ENCODE measurements around a stretch of chr3.

DNA sequence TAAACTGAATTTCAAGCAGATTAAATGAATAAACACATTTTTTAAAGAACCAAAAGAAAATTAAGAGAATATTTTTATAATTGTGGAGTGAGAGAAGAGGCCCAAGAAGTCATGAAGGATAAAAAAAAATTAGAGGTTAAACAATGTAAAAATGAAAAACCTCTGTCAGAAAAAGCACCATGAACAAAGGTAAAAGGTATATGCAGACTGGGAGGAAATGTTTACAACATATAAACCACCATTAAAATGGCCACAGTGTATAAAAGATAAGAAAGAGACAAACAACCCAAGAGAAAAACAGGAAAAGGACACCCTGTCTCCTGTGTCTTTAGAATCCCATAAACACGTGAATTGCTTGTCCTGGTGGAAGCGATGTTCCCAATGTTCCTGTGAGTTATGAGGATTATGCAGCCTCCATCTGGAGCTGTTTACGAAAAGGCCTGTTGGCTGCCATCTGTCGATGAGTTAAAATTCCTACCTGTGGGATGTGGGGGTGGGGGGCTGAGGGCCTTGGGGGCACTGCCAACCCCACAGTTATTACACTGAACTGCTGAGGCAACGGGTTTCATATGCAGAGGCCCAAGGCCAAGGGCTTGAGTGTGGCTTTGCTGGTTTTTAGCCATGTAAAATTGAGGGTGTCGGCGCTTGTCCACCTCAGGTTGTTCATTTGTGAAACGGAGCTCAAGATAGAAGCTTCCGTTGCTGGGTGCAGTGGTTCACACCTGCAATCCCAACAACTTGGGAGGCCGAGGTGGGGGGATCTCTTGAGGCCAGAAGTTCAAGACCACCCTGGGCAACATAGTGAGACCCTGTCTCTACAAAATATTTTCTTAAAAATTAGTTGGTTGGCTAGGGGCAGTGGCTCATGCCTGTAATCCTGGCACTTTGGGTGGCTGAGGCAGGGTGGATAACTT is 13.6 kb downstream of the NISCH start:
- PRO-cap, 7 experiments: no peak in any of the 7 experiments
- RAMPAGE, long total RNA, 2 experiments: no peak in any of the 2 experiments

GRCh38 chr3:52472215-52472548 is 16.8 kb downstream of the NISCH start:
- PRO-cap, 7 experiments: no peak in any of the 7 experiments
- RAMPAGE, long total RNA, 2 experiments: no peak in any of the 2 experiments

- PRO-cap, 7 experiments: no peak in any of the 7 experiments
- RAMPAGE, long total RNA, 2 experiments: no peak in any of the 2 experiments
Observed at GRCh38 chr3:52473672-52474192, 18.3 kb downstream of the NISCH start.

- PRO-cap, 7 experiments: no peak in any of the 7 experiments
- RAMPAGE, long total RNA, 2 experiments: no peak in any of the 2 experiments
Observed at GRCh38 chr3:52477860-52478880, 17.0 kb upstream of the STAB1 start.

DNA sequence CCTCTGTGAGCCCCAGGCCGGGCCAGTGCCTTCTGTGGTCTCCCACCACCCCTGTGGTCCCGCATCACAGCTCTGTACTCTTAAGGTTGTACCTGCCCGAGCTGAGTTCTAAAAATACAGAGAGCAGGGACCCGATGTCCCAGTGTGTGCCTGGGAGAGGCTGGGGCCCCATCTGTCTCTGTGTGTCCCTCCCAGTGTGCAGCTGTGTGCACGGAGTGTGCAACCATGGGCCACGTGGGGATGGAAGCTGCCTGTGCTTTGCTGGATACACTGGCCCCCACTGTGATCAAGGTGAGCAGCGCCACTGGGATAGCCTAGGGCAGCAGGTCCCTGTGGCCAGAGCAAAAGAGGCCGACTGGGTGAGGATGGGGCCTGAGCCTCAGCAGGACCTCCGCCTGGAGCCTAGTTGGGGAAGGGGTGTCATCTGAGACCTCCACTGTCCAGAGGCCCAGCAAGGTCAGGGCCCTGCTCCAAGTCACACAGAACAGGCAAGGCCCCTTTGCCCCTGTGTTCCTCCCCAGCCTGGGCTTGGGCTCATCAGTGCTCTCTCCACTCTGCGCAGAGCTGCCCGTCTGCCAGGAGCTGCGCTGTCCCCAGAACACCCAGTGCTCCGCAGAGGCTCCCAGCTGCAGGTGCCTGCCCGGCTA is 7.4 kb downstream of the STAB1 start:
- PRO-cap, 7 experiments: no peak in any of the 7 experiments
- RAMPAGE, long total RNA, 2 experiments: no peak in any of the 2 experiments

- PRO-cap, 7 experiments: no peak in any of the 7 experiments
- RAMPAGE, long total RNA, 2 experiments: no peak in any of the 2 experiments
Observed at GRCh38 chr3:52550417-52550870, 14.0 kb downstream of the UQCC5 start.

DNA sequence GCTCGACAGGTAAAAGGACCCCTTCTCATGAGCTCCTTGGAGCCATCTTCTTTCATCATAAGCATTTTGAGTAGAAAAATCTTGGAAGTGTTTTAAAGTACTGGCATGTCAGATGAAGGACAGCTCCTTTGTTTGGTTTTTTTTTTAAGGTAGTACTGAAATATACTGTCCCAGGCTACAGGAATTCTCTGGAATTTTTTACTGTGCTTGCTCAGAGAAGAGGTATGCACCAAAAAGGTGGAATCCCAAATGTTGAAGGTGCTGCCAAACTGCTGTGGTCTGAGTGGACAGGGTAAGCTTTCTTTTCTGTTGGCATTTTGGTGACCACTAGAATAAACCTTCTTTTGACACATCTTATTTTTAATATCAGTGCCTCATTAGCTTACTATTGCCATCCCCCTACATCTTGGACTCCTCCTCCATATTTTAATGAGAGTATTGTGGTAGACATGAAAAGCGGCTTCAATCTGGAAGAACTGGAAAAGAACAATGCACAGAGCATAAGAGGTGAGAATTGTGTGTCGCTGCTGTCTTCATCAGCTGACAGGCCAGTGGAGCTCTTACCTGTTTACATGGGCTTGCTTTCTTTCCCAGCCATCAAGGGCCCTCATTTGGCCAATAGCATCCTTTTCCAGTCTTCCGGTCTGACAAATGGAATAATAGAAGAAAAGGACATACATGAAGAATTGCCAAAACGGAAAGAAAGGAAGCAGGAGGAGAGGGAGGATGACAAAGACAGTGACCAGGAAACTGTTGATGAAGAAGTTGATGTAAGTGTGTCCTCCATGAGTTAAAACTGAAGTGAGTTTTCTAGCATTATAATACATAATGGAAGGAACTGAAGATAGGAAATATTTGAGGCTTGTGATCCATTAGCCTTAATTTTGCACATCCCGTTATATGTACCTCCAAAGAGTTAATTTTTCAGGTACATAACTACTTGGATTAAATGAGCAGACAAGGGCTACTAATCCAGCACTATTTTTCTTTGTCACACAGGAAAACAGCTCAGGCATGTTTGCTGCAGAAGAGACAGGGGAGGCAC is 7.5 kb downstream of the GNL3 start:
- PRO-cap, 7 experiments: no peak in any of the 7 experiments
- RAMPAGE, long total RNA, 2 experiments: no peak in any of the 2 experiments

- PRO-cap, 7 experiments: no peak in any of the 7 experiments
- RAMPAGE, long total RNA, 2 experiments: no peak in any of the 2 experiments
Observed at GRCh38 chr3:52810896-52811433, 16.4 kb downstream of the ITIH3 start.

DNA sequence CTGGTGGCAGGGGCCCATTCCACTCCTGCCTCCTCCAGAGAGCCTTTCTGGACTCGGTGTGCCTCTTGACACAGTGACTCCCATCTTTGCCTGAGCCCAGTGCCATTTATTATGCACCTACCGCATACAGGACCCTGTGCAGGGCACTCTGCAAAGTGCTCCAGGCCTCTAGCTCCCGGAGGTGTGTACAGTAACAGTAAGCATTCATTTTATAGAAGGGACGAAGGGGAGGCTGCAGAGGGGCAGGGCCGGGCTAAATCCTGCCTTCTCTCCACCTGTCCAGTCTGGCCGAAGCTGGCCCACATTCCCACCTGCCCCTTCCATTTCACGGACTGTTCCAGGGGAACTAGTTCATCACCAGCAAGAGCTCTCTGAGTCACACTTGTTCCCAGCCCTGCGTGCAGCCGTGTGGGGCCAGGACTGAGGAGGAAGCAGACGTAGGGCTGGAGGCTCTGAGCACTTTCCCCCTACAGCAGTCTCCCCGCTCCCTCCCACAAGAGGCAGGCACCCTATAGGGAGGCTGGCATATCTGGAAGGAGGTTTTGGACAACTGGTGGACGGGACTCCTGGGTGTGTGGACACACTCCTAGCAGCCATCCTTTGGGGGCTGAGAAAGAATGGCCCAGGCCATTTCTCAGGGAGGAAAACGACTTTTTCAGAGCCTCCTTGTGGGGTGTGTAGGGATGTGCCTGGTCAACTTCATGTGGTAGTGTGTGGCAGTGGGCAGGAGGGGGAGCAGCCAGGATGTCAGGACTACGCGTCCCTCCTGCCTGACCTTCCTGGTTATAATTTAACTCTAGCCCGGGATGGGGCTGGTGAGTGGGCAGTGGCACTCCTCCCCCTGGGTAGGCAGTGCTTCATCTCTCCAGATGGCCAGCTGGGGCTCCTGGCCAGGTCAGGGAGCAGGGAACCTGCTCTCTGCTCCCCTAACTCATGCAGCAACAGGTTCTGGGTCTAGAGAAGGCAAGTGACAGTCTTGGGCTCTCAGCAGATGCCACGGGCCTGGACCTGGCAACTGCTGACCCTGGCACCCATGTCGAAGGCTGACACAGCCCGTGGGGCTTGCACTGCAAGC is 2.9 kb downstream of the ITIH4 start:
- PRO-cap, 7 experiments: no peak in any of the 7 experiments
- RAMPAGE, long total RNA, 2 experiments: no peak in any of the 2 experiments

- PRO-cap, 7 experiments: no peak in any of the 7 experiments
- RAMPAGE, long total RNA, 2 experiments: no peak in any of the 2 experiments
Observed at GRCh38 chr3:52835383-52836477, 911 bp upstream of the MUSTN1 start.

DNA sequence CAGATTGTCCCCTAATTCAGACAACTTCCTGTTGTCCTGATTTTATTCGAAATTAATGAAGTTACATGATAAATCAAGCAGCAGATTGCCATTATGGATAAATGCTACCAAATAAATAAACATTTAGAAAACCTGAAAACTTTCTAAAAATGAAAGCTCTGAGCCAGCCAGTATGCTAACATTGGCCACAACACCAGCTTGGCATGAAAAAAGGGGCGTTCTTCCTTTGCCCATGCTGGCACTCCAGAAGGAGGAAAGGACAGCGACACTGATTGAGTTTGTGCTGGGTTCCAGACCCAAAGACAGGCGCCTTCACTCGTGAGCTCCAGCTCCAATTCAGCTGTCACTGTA is 5.1 kb downstream of the STIMATE start:
- PRO-cap, 7 experiments: no peak in any of the 7 experiments
- RAMPAGE, long total RNA, 2 experiments: no peak in any of the 2 experiments

GRCh38 chr3:53084185-53085153 is 38.6 kb upstream of the SFMBT1 start:
- PRO-cap, 7 experiments: no peak in any of the 7 experiments
- RAMPAGE, long total RNA, 2 experiments: no peak in any of the 2 experiments

- PRO-cap, 7 experiments: no peak in any of the 7 experiments
- RAMPAGE, long total RNA, 2 experiments: no peak in any of the 2 experiments
Observed at GRCh38 chr3:53102698-53103000, 27.6 kb downstream of the RFT1 start.

DNA sequence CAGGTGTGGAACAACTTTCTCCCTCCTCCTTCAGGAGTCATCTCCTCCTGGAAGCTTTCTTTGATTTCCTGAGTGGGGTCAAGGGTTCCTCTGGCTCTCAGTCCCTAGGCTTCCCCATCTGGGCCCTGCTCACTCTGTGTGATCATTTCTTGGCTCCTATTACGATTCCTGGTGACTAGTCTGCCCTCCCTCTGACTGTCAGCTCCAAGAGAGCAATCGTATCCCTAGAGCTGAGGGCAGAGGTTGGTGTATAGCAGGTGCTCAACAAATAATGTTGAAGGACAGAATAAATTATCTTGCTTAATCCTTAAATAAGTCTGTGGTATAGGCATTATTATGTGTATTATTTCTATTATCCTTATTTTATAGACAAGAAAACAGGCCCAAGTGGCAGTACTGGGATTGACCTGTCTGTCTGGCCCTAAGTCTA is 15.2 kb upstream of the PRKCD start:
- PRO-cap, 7 experiments: no peak in any of the 7 experiments
- RAMPAGE, long total RNA, 2 experiments: no peak in any of the 2 experiments

DNA sequence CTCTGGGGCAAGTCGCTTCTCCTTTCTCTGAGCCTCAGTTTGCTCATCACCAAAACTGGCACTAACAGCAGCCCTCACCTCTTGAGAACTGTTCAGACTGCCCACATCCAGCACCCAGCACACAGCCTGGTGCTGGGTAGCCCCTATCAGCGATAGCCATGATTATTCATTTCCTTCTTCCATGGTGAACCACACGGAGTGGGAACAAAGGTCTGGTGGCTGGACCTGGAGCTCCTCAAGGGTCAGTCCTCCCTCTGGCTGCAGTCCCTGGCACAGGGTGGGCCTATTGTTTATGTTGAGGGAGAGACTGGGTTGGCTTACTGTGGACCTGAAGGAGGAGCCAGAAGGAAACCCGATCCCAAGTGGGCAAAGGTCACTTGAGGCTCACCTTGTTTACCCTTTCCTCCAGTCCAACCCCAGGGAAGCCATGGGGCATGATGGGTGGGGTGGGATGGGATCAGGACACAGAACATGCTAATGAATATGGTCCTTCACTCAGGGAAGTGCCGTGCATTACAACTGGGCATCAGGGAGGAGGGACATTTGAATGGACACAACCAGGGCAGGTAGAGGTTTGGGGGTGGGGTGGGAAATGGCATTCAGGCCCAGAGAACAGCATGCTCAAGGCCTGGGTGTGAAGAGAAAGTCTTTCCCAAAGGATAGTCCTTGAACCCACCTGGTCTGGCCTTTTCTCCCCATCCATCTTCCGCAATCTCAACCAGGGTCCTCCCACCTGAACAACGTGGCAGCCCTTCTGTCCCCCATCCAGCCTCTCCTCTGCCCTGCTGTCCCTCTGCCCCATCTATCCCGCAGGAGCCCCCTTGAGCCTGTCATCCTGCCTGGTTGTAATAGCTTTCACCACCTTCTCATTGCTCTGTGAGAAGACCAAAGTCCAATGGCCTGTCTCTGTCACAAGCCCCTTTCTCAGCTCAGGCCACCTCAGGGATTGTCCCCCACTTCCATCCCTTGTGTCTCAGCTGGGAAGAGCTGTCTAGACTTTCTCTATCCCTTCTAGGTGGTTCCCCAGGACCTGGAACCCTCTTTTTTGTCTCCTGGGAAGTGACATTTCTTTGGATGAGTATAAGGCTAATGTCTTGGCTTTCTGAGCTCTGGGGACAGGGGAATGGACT is 1.3 kb upstream of the PRKCD start:
- PRO-cap, 7 experiments: no peak in any of the 7 experiments
- RAMPAGE, long total RNA, 2 experiments: no peak in any of the 2 experiments

DNA sequence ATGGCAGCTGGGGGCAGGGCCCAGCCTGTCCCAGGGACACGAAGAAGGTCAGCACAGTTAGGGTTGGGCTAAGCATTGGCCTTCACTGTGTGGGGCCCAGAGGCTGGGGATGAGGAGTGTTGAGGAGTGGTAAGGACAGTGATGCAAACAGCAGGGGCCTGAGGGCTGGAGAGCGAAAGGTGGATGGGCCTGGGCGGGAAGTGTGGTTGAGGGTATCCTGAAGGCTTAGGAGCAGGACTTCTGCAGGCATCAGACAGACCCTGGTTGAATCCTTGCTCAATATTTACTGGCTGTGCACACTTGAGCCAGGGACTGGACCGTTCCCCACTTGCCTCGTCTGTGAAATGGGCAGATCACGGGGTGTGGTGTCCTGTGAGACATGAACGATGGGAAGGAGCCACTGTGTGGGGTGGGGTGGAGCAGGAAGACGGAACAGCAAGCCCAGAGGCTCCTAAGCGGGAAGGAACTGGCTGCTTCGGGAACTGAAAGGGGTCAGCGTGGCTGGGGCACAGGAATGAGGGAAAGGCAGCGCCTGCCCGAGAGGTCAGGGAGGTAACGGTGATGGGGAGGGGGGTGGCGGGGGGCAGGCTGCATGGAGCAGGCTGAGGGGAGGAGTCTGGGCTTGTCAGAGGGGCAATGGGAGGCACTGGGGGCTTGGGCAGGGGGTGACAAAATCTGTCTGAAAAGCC is 7.4 kb downstream of the PRKCD start:
- PRO-cap, 7 experiments: no peak in any of the 7 experiments
- RAMPAGE, long total RNA, 2 experiments: no peak in any of the 2 experiments

GRCh38 chr3:53234964-53235427 is 20.8 kb downstream of the TKT start:
- PRO-cap, 7 experiments: no peak in any of the 7 experiments
- RAMPAGE, long total RNA, 2 experiments: no peak in any of the 2 experiments

DNA sequence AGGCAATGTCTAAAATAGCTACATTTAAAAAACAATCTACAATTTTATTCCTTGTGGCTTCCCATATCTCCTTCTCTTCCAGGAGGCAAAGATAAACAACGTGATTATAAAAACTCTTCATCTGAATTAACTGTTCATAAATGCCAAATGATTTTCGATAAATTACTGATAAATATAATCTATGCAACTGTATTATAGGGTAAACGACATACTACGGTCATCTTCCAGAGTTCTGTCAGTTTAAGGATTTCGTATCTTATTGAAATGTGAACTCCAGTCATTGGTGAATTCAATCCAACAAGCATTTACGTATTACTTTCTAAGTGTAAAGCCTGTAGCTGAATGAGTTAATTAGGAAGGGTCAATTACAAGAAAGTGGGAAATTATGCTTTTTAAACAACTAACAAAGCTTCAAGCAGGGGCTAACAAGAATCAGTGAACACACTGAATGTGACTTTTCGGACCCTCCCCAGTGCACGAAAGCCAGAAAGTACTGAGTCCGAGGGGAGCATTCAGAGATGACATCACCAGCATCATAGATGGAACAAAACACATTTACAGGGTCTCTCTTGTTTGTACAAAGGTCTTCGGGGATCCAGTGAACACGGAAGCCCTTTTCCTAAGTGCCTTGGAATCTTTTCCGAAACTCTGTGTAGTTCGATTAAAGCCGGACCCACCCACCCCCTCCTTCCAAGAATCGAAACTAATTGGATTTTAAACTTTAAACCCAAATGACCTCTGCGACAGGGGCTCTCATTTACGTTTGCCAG is 970 bp downstream of the DCP1A start:
- PRO-cap, 7 experiments: peak in 5 of 7 experiments; most common plus-strand start position 580 of the sequence (in 5)
- RAMPAGE, long total RNA, 2 experiments: no peak in any of the 2 experiments

DNA sequence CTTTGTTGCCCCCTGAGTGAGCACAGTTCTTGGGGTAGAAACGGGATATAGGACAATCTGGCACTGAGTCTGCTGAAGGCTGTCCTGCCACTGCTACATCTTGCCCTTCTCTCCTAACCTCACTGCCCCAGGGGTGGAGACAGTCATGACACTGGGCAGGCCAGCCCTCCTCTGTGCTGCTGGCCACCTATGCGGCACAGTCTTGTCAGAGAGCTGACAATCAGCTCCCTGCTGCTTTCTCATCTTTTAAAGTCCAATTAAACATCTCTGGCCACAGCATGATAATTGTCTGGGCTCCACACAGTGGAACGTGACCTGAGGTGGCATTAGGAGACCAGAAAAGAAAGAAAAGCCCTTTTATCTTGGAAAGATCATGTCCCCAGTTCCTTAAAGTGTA is 15.6 kb upstream of the CACNA1D start:
- PRO-cap, 7 experiments: no peak in any of the 7 experiments
- RAMPAGE, long total RNA, 2 experiments: no peak in any of the 2 experiments

DNA sequence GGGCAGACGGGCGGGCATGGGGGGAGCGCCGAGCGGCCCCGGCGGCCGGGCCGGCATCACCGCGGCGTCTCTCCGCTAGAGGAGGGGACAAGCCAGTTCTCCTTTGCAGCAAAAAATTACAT is 207 bp downstream of the CACNA1D start:
- PRO-cap, 7 experiments: no peak in any of the 7 experiments
- RAMPAGE, long total RNA, 2 experiments: no peak in any of the 2 experiments